Metastatic Pancreatic Carcinoma in the Ovary (tissue), 1 donor: ENCODE measurements around a stretch of chr11.

GRCh38 chr11:67027517-67028438 is 4.8 kb downstream of the SYT12 start:
- PRO-cap = no peak

- PRO-cap = no peak
These were observed 392 bp upstream of the RHOD start for GRCh38 chr11:67056250-67056659.

- PRO-cap = no peak
These were observed 14.8 kb downstream of the RHOD start for GRCh38 chr11:67071243-67072138.

GRCh38 chr11:67081893-67082092 is 25.1 kb downstream of the RHOD start:
- PRO-cap = no peak

GRCh38 chr11:67181536-67181944 is 62.5 kb downstream of the KDM2A start:
- PRO-cap = no peak

GRCh38 chr11:67245149-67245778 is 21.0 kb upstream of the GRK2 start:
- PRO-cap = no peak

DNA sequence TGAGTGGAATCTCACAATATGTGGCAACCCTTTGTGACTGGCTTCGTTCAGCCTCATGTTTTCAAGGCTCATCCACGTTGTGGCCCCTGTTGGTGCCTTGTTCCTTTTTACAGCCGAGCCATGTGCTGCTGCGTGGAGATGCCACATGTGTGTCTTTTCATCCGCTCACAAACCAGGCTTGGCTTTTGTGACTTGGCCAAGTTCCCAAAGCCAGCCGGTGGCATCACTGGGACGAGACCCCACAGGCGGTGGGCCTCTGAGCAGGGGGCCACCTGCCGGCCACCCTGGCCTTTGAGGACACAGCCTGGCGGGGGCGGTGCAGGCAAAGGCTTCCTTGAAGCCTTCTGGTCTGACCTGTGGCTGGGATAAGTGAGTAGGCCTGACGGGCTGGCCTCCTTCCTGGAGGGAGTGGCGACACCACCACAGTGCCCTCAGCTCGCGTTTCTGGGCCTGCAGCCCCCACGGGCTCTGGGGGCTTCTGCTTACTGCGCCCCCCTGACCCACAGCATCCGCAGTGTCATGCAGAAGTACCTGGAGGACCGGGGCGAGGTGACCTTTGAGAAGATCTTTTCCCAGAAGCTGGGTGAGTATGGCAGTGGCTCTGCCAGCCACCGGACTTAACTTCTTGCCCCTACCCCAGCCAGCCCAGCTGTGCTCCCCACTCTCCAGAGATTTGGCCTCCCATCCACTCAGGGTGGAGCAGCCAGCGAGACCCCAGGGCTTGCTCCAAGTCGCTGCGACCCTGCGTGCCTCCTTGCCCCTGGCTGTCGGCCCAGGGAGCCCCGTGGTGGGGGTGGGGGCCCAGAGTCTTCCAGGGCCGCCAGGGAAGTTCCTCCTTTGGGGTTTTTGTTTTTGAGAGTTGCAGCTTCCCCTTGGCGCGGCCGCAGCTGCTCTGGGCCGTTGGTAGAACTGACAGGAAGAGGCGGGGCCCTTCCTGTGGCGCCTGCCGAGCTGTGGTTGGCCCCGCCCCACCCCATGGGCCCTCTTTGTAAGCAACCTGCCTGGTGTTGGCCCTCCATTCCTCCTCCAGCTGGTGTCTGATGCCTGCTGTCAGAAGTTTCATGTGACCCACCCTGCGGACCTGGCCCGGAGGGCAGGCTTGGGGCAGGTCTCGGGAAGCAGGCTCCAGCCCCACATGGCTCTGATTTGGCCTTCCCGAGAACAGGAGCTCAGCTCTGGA is 10.9 kb downstream of the GRK2 start:
- PRO-cap = unidirectional peak, minus-strand start at position 911 of the sequence

DNA sequence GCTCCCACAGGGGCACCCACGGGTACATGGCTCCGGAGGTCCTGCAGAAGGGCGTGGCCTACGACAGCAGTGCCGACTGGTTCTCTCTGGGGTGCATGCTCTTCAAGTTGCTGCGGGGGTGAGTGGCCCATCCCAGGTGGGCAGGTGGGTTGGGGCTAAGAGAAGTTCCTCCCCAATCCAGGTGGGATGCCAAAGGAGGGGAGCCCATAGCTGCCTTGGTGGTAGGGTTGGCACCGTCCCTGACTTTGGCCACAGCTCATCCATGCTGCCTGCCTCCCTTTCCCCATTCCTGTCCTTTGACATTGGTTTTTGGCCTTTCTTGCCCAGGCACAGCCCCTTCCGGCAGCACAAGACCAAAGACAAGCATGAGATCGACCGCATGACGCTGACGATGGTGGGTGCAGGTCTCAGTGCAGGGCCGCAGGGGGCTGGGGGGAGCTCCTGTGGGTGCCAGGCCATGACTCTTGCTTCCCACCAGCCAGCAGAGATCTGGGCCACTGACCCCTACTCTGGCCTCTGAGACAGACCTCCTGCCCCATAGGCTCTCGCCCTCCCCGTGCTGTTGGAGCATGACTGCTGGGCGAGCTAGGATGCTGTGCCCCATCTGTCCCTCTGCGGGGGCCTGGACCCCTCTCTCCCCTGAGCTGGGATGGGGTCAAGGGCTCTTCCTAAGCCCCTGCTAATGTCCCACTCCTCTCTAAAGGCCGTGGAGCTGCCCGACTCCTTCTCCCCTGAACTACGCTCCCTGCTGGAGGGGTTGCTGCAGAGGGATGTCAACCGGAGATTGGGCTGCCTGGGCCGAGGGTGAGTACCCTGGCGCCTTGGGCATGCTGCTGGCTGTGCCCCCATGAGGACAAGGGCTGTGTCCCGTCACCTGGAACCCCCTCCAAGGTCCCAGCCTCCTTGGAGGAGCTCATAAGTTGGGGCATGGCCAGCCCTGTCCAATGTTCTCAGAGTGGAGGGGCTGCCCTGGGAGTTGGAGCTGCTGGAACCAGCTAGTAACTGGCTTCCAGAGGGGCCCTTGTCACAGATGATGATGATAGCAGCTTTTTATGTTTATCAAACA is 6.3 kb upstream of the ANKRD13D start:
- PRO-cap = no peak

- PRO-cap = no peak
These were observed 5.6 kb upstream of the ANKRD13D start for GRCh38 chr11:67283491-67283960.

- PRO-cap = bidirectional peak, plus-strand start at chr11:67288575, minus-strand start at chr11:67288467; unidirectional peak, minus-strand start at chr11:67288955
These were observed 703 bp upstream of the ANKRD13D start for GRCh38 chr11:67288098-67289101.

GRCh38 chr11:67322773-67323306 is 19.5 kb downstream of the SSH3 start:
- PRO-cap = no peak

DNA sequence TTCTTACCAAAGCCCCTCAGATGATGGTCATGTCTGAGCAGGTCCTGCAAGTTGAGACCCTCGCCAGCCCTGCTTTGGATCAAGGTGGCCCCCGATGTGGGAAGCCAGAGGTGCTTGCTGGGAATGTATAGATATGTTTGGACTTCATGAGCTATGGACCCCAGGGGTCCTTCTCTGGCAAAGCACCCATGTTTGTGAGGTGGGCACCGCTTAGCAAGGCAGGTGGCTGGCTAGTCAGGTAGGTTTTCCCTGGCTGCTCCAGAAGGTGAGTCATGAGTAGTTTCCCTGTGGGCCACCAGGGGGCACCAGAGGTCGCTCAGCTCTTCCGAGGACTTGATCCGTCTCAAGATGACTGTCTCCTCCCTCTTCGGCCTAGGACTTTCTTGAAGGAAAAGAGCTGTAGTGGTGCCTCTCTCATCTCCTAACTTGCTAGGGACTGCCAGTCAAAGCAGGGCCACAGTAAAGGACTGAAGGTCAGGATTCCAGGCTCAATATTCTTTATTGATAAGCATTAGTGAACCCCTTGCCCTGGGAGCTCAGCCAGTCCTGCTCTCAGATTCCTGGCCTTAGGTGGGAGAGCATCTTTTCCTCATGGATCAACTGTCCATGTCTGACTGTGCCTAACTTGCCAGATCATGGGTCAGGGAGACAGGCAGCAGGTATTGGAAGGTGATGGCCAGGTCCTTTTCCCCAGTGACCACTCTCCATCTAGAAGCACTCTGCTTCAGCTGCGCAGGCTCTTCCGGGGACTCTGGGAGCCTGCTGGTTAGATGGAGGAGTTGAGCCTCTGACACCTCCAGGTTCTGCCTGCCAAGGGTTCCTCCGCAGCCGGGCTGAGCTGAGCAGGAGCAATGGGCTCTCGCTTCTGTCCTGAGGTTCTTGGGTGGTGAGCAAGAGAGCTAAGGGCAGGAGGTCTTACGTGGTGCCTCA is 2.0 kb downstream of the POLD4 start:
- PRO-cap = no peak

DNA sequence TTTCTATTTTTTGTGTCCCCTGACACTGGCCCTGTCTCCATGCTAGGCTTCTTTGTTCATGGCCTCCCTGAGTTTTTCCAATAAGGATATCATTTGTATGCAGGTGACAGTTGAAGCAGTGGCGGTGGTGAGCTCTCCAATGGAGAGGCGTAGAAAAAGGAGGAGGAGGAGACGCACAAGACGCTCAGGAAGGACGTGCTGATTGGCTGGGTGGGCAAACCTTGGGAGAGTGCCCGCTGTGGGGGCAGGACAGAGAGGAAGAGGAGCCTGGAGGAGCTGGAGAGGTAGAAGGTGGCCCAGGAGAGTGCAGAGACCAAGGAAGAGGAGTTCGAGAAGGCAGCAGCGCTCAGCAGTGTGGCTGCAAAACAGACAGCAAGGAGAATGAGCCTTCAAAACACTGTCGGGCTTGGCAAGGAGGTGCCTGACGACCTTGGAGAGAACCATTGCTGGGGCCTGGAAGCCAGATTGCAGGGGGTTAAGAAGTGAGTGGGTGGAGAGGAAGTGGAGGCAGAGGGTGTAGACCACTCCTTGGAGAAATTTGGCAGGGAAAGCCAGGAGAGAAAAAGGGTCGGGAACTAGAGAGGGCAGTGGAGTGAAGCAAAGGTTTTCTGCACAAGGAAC is 7.6 kb downstream of the CLCF1 start:
- PRO-cap = no peak

DNA sequence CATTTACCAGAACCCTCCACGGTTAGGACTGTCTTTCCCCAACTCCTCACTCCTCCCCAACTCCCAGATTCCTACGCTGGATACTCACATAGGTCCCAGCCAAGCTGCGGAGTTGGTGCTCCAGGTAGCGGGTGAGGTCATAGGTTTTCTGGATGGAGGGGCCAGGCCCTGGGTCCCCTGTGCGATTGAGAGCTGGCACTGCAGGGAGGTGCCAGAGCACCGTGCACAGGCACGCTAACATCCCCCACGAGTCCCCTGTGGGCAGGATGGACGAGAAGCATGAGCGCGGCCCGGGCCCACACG is 6.1 kb downstream of the CLCF1 start:
- PRO-cap = no peak

DNA sequence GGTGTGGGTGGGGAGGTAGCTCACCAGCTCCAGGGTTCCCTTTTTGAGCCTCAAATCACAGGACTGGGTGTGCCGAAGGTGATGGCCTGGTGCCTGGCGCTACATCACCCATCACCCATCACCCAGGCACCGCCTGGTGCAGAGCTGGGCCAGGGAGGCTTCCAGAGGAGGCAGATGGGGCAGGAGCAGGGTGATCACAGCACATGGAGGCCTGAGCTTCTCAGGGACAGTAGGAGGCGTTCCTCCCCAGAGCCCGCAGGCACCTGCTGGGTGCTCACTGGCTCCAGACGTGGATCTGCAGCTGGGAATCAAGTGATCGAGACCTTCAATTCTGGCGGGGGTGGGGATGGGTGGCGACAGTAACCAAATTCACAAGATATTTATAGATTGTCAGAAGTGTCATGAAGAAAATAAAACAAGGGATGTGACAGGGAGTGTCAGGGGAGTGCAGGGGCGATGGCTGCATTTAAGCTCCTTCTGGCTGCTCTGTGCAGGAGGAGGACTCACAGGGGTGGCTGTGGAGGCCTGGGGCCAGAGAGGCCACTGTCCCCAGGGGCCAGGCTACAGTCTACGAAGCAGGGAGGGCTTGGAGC is 3.3 kb downstream of the TBC1D10C start:
- PRO-cap = unidirectional peak, minus-strand start at position 297 of the sequence

GRCh38 chr11:67495008-67495694 is 10.0 kb downstream of the PITPNM1 start:
- PRO-cap = no peak

- PRO-cap = bidirectional peak, plus-strand start at chr11:67506218, minus-strand start at chr11:67506104
These were observed 650 bp upstream of the PITPNM1 start for GRCh38 chr11:67505594-67506431.

GRCh38 chr11:67572645-67573272 is 10.9 kb upstream of the GSTP1 start:
- PRO-cap = no peak

GRCh38 chr11:67647497-67647831 is 3.1 kb downstream of the ACY3 start:
- PRO-cap = no peak

GRCh38 chr11:67652564-67652953 is 2.0 kb upstream of the ACY3 start:
- PRO-cap = no peak